Anterior vena cava (tissue), 1 donor: ENCODE data around the genes DAB1, FGGY and HOOK1.

- PRO-cap, result unidirectional peak, minus-strand start at chr1:57423782; bidirectional peak, plus-strand start at chr1:57424088, minus-strand start at chr1:57424076; bidirectional peak, plus-strand start at chr1:57424779, minus-strand start at chr1:57424564
Measured at GRCh38 chr1:57423638-57424617, at the start of gene DAB1. DAB1 (minus strand) TSS chr1:57424060.

- PRO-cap, result no peak
Measured at GRCh38 chr1:58573545-58574597, 3.2 kb downstream of the TACSTD2 start.

DNA sequence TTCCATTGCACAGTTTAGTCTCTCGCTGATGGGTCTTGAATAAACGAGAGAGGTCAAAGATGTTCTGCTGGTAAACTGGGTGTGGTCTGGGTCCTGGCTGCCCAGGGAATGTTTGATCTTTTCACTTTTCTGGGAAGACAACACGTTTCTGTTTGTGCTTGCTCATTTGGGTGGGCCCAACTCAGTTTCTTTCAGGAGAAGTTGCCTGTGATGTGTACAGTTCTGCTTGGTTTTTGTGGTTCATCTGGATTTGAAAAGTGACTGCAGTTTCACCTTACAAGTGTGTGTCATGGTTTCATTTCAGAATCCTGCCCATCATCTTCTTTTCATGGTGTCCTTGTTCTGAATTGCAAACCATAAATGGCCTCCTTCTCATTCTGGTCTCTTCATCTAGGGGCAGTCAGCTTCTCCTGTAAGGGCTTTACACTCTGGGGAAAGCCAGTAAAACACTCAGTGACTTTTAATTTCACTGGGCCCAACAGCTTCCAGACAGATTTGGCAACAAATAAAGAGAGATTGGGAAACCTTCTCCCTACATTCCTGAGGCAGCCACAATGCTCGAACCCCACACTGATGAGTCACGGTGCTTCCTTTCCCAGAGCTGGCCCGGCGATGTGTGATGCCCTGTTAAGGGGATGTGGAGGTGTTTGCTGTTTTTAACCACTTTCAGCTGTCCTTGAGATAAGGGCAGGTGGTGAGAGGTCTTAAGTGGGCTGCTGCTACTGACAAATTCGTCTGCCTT, 7.3 kb upstream of the TACSTD2 start:
- PRO-cap, result no peak

- PRO-cap, result bidirectional peak, plus-strand start at chr1:58773640, minus-strand start at chr1:58773507
Measured at GRCh38 chr1:58773377-58773940, 10.4 kb downstream of the JUN start.

DNA sequence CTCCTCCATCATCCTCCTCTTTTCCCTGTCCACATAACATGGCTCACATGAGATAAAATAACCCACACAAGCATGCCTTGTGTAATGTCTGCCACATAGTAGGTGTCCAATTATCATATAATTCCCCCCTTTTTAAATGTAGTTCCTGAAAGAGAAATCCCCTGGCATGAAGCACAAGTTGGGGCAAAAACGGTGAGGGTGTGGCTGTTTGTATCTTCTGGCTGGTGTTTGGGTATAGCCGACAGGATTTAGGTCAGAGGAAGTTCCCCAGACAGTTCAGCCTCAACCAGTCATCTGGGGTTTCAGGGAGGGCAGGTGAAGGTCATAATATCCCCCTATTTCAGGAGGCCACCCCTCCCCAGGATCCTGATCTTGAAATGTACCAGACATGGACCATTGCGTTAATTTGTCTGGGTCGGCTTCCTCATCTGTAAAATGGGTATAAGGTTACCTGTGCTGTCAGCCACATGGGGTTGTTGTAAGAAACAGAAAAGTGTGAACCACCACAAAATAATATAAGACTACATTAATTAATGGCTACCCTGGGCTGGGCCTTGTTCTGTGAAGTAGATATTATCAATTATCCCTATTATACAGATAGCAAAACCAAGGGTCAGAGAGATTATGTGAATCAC, 29.1 kb upstream of the JUN start:
- PRO-cap, result no peak

DNA sequence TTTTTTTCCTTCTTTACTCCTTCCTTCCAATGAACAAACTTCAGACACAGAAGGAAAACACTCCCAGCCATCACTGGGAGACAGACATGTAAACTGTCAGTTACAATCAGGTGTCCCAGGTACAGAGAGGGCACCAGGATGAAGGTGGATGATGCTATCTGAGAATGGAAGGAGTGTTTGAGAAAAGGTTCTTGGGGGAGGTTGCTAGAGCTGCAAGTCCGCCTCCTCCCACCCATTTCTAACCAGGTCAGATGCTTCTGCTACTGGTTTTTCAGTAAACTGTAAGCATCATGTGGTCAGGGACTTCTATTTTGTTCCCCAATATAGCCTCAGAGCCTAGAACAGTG, 171.1 kb upstream of the JUN start:
- PRO-cap, result unidirectional peak, minus-strand start at position 234 of the sequence

- PRO-cap, result unidirectional peak, plus-strand start at chr1:58971907
Measured at GRCh38 chr1:58971507-58972221, 187.8 kb upstream of the JUN start.

DNA sequence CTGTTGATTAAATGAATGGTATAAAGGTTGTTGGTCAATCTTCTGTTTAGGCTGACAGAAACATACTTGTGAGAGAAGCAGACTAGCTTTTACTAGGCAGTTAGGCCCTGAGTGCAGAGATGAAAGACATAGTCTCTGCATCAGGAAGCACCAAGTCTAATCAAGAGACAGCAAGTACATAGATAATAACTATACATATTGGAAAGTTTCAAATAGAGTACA, 244.0 kb upstream of the JUN start:
- PRO-cap, result no peak

- PRO-cap, result no peak
Measured at GRCh38 chr1:59083804-59084798, 212.8 kb upstream of the FGGY start.

GRCh38 chr1:59296187-59297464, at the start of gene FGGY:
FGGY (plus strand) TSS chr1:59297094.
- PRO-cap, result bidirectional peak, plus-strand start at chr1:59296833, minus-strand start at chr1:59296530; bidirectional peak, plus-strand start at chr1:59296984, minus-strand start at chr1:59296883

- PRO-cap, result unidirectional peak, plus-strand start at chr1:59393756
Measured at GRCh38 chr1:59393107-59394251, 96.6 kb downstream of the FGGY start.

DNA sequence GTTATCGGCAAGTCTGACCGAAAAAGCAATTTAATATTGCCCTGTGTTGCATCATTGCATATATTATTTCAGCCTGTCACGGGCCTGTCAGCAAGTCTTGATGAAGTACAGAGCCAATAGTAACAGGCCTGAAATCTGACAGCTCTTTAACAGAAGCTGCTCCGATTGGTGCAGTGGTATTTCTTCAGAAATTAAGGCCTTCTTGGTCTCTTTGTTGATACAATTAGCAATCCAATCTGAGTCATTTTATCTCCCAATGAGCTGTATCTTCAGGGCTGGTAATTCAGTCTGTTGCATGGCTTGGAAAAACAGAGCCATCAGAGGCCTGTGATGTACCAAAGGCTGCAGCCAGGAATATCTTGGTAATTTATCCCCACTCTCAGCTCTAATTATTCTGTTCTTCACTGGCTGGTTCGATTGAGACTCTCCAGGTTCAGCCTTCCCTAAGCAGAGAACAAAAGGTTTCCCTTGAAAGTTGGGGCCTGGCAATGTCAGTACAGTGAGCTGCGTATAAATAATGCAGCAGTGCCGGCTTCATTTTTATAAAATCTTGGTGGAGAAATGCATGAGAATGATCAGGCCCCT, 149.6 kb downstream of the FGGY start:
- PRO-cap, result no peak

DNA sequence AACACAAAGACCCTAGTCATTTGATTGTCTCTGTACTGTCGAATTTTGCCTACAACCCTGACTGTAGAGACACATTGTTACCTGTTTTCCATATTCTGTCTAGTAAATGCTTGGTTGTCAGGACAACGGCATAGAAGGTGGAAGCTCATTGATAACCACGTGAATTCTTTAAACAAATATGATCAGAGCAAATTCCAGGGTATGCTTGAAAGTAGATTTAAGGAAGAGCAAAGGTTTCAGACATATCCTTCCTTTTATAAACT, 203.0 kb downstream of the FGGY start:
- PRO-cap, result no peak

- PRO-cap, result no peak
Measured at GRCh38 chr1:59697162-59697494, 117.6 kb upstream of the HOOK1 start.

DNA sequence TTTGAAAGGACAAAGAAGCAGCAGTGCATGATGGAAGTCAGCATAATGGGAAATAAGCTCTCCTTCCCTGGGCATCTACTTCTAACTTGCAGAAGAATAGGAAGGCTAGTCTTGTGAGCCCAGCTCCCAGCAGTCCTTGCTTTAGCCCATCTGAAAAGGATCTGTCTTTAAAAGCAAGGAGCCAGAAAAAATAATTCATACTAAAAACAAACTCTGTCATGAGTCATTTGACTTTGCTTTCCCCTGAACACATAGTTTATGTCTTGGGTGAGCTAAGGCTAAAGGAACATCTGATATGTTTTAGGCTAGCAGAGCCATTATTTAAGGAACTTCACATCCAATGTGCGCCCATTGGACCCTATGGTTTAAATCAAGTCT, 111.2 kb upstream of the HOOK1 start:
- PRO-cap, result no peak

GRCh38 chr1:59814189-59814719, 495 bp upstream of the HOOK1 start:
- PRO-cap, result no peak

DNA sequence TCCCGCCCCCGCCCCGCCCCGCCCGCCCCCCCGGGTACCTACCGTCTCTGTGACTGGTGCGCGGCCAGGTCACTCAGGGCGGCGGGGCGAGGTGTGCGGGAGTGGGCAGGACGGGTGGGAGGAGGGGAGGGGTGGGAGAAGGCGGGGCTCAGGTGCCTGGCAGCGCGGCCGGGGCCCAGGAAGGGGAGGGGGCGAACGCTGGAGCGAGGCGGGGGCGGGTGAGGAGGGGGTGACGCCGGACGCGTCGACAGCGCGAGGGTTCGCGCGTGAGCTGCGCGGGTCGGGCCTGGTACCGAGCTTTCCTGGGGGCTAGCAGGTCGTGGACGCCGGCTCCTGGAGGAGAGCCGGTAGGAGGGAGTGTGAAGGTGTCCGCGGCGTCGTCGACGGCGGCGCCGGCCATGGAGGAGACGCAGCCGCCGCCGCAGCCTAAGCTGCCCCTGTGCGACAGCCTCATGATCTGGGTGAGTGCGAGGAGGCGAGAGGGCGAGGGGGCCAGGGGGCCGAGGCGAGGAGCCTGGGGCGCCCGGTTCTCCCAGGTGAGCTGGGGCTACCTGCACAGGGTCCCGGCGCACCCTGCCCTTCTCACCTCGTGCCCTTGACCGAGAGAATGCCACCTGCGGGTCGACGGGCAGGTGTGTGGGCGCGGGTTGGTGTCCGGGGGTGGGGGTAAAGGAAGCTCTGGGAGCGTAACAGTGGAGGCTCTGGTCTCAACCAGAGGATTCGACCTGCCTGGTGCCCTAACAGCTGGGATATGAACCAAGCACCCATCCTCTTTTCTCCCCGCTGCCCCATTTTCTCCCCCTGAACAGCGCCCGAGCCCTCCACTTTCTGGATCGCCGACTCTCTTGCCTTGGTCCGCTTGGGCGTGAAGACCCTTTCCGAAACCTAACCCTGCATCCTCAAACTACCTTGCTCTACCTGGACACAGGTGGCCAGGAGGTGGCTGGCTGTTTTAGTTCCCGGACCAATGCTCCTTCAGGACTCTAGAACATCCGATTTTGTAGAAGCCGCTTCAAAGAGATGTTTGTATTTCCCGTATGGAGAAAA, at the start of gene HOOK1:
Gene HOOK1 (plus strand): TSS at position 230 of the 1,047 bp plus-strand sequence.
- PRO-cap, result no peak

DNA sequence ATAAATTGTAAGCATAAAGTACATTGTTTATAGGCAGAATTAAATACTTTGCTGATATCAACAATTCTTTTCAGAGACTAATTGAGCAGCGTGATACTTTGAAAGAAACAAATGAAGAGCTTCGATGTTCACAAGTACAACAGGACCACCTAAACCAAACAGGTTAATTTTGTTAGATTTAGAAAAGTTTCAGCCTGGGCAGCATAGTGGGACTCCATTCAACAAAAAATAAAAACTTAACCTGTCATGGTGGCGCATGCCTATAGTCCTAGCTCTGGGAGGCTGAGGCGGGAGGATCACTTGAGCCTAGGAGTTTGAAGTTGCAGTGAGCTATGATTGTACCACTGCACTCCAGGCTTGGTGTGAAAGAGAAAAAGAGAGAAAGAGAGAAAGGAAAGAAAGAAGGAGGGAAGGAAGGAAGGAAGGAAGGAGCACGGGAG, 43.6 kb downstream of the HOOK1 start:
- PRO-cap, result no peak

DNA sequence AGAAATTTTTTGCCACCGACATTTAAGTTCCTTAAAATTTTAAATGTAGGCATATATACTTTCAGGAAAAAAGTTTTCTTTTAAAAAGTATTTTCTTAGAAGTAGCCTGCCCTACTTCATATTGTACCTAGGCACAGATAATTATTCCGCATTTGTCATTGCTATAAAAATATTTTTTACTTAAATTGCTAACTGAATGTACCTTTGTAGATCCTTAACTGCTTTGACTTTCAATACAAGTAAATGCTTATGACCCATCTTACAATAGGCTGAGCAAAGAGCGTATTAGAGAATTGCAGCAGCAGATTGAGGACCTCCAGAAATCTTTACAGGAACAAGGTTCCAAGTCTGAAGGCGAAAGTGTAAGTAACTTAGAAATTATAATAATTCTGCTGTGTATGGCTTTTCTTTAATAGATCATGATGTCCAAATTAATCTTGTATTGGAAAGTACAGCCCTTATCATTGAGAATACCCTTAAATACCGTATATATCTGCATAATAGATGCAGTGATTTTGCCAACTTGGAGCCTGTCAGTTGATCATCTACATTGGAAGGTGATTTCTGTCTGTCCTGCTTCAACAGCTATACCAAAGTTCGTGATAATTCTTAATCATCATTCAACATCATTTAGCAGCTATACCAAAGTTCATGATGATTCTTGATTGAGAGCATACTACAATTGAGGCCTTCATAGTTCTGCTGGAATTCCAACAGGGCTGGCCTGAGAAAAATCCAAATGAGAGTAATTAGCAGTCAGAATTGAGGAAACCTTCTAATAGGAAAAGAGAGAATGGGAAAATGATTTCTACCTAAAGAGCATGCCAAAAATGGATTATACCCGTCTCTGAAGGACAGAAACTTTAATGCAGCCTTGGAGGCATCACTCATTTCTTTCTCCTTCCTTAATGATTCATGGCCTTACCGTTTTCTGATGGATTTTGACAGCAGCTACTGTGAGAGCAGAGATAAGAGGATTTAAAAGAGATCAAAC, 48.1 kb downstream of the HOOK1 start:
- PRO-cap, result no peak

- PRO-cap, result no peak
Measured at GRCh38 chr1:60147865-60148259, 74.3 kb upstream of the C1orf87 start.